ENCODE results near the genes OR4S2, OR5W2, OR10AG1, OR5T3, OR8H1, OR5M9, APLNR, SLC43A3 and ZDHHC5.

DNA sequence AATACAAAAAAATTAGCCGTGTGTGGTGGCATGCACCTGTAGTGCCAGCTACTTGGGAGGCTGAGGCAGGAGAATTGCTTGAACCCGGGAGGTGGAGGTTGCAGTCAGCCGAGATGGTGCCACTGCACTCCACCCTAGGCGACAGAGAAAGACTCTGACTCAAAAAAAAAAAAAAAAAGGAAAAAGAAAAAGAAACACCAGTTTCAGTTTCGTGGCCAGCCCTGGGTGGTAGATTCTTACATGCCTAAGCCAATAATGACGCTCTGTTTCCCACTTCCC, 30.1 kb upstream of the PTPRJ start:
- PRO-cap = bidirectional peak, plus-strand start outside the sequence, minus-strand start at position 156 of the sequence

DNA sequence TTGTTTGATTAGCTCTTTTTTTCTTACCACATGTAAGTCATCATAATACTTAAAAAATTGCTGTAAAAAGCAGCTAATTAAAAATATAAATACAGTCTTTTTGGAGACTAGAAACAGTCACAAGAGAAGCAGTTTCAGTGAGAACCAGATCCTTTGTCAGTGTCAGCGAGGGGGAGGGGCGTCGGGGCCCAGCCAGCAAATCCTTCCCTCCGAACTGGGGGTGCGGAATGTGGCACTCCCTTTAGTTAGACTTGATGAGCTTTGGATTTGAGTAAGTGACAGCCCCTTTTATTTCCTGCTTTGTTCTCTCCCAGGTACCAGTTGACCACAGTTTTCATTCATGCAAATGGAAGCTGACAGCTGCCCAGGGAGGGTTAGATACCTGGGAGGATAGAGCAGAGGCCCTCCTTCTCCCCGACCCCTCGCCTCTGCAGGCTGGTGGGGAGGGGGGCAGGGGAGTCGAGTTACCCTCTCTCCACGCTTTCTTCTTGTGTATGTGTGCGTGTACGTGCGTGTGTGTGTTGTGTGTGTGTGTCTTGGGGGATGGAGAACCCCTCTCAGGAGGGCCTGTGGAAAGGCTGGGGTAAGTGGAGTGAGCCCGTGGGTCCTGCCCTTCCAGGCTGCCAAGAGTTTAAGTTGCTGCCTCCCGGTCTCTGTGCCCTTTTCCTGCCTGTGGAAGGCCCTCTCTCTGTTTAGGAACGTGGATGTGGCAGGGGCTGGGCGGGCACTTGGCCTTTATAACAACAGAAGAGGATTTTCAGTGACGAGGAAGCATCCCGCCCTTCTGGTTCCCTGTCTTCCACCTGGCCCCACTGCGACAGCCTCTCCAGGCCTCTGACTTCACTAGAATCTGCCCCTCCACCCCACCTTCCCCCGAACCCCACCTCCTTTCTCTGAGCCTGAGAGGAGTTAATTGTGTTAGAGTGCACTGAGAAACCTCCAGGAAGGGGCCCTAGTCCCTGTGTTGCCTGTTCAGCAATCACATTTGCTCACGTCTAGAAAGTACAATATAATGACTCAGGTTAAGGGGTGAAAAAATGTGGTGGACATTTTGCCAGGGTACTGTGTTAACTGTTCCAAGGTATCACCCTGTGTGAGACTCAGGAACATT, 38.5 kb downstream of the PTPRJ start:
- PRO-cap = no peak

GRCh38 chr11:48043223-48043612, 62.9 kb downstream of the PTPRJ start:
- PRO-cap = no peak

GRCh38 chr11:55647909-55648534, at the start of gene OR4S2:
Gene OR4S2, plus strand, starts transcription at chr11:55648327.
- PRO-cap = no peak

DNA sequence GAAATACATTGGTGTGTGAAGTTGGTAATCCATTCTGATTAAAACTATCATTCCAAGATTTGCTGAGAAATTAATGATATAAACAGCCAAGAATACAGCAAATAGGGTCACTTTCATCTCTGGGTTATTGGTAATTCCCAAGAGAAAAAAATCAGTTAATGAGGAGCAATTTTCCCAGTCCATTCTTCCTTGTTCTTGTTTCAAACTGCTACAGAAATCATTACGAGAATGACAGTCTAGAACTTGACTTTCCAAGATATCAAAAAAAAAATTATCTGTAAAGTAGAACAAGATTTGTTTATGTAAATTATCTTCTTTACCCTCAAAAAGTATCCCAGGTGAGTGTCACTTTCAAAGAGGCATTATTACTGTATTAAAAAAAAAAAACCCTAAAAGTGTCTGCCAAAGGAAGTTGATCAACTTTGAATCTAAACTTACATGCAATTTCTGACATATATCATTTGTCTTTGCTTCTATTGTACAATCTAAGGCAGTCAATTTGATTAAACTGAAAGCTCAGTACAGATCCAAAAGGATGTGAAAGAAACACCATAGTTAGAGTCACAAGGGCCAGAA, at the start of gene OR5W2:
TSS of gene OR5W2 (minus strand) at position 183 of the 576 bp plus-strand sequence.
- PRO-cap = no peak

DNA sequence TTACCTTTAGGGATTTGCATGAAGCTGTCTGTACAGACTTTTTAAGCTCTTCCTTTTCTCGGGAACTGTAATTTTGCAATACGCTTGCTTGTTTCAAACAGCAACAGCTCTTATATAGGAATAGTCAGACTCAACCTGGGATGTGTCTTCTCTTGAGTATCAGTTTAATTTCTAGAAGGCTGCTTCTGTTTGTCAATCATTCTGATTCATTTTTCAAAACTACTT, at the start of gene OR10AG1:
TSS of gene OR10AG1 (minus strand) at position 58 of the 225 bp plus-strand sequence.
- PRO-cap = no peak

DNA sequence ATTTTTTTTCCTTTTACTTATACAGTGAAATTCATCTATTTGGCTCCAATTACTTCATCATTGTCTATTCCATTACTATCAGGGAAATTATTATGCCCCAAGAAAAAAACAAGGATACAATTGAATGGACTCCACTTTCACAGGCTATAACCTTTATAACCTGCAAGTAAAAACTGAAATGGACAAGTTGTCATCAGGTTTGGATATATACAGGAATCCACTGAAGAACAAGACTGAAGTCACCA, at the start of gene OR5T3:
TSS of gene OR5T3 (plus strand) at position 179 of the 245 bp plus-strand sequence.
- PRO-cap = no peak

DNA sequence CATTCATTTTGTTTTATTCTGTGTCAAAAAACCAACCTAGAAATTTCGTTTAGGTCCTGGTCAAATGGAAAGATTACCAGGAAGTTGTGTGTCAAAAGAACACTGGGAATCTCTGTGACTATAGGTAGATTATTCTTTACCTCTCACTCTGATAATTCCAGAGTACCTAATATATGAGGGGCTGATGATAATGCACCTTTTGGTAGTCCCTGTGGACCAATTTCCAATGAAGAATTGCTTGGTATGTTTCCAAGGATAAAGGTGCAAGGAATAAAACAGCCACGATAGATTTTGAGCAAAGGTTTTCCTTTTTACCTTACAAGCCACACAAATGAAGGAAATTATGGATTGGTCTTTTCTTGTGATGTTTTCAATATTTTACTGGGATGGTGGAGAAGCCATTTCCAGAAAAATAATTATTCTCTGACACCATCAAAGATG, at the start of gene OR8H1:
TSS of gene OR8H1 (minus strand) at position 134 of the 441 bp plus-strand sequence.
- PRO-cap = no peak

- PRO-cap = no peak
These were observed at the start of gene OR5M9 for GRCh38 chr11:56463307-56463642. Gene OR5M9, minus strand, starts transcription at chr11:56463401.

- PRO-cap = no peak
These were observed 78.7 kb upstream of the OR5AK2 start for GRCh38 chr11:56909881-56910634.

- PRO-cap = no peak
These were observed 23.7 kb downstream of the APLNR start for GRCh38 chr11:57213070-57214065.

- PRO-cap = unidirectional peak, minus-strand start at chr11:57237225; unidirectional peak, minus-strand start at chr11:57237245; unidirectional peak, minus-strand start at chr11:57237292
These were observed at the start of gene APLNR for GRCh38 chr11:57237072-57237856. Gene APLNR, minus strand, starts transcription at chr11:57237250.

GRCh38 chr11:57313400-57314049, 11.2 kb downstream of the TNKS1BP1 start:
- PRO-cap = no peak

- PRO-cap = no peak
These were observed 7.9 kb downstream of the TNKS1BP1 start for GRCh38 chr11:57316529-57317591.

DNA sequence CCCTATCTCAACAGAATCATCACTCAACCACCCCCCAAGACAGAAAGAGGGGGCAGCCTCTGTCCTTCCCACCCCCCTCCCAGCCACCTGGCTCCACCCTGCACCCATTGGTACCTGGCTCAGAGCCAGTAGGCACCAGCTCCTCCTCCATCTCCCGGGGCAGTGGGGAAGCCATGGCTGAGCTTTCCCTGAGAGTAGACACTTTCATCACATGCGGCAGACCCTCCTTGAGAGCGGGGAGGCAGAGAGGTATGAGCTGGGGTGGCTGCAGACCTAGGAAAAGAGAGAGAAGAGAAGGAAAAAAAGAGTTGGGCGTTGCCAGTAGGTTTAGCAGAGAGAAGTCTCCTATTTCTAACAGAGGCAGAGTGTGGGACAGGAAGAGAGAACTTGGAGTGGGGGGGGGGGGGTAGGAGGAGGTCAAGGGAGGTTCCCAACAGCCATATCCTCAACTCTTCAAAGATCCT, 3.0 kb downstream of the TNKS1BP1 start:
- PRO-cap = no peak

GRCh38 chr11:57426369-57427336, at the start of gene SLC43A3:
Gene SLC43A3, minus strand, starts transcription at chr11:57427121.
- PRO-cap = bidirectional peak, plus-strand start at chr11:57427219, minus-strand start at chr11:57427148

DNA sequence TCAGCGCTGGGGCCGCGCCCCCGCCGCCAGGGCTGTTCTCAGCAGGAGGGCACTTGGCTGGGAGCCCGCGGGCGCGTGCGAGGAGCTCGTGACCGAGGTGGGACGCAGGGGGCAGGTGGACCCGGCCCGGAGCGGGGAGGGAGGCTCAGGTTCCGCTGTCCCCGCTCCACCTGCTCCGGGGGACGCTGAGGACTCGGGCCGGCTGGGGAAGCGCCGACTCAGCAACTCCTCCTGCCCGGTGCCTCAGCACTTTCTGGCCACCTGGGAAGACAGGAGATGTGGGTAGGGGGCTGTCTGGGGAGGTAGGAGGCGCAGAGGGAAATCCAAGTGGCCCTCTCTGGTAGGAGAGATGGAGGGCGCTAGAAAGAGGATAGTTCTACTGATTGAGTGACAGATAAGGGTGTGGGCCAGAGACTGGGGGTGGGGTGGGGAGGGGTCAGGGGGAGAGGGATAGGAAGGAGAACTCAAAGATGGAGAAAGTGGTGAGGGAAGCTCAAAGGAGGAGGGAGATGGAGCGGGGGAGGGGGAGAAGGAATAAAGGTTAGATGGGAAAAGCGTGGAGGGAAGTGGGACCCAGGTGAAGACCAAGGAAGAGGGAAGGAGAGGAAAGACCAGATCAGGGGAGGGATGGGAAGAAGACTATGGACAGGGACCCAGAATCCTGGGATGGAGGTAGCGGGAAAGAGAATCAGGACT, 839 bp downstream of the RTN4RL2 start:
- PRO-cap = no peak

- PRO-cap = no peak
These were observed 23.9 kb downstream of the SLC43A1 start for GRCh38 chr11:57491515-57492159.

DNA sequence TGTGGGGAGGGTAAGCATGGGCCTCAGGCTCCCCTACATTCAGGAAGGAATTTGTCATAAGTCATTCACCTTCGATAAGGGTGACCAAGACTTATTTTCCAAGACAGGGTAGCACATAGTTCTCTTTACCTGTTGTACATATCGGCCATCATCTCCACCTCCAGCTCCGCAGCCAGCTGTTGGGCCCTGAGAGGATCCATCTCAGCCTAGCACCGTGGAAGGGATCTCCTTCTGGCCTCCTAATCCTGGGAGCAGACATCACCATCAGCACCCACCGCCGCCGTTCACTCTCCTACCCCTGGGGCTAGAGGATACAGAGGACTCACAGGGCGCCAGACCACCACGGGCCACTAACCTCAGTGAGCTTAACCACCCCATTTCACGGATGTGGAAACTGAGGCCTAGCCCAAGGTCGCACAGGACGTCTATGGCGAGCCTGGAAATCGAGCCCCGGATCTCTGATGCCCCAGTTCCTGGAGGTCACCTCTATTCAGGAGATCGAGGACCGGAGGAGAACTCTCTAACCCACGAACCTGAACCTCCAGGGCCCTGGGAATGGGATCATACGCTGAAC, 477 bp downstream of the TIMM10 start:
- PRO-cap = no peak

DNA sequence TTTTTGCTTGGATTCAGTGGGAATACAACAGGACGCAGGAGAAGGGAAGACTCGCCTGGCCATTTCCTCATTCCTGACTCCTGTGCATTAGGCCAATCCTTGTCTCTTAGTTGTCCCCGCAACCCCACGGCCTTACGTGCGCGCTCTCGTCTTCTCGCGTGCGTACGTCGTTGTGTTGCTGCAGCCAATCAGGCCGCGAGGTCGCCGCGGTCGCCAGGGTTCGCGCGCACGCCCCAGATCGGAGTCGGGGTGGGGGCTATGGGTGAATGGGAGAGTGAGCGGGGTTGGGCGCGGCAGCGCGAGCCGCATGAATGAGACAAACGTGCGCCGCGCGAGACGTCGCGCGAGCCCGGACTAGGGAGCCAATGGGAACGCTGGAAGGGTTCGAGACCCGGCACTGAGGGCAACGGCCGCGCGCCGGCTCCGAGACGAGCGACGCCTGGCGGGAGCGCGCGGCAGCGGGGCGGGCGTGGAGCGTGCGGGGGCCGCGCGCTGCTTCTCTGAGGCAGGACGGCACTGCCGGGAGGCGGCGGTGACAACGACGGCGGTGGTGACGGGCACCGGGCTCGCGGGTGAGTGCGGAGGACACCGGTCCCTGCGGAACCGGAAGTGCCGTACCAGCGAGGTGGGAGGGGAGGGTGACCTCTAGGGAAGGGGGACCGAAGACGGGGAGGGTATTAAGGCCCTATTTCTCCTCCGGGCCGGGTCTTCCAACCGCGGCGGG, at the start of gene ZDHHC5:
TSS of gene ZDHHC5 (plus strand) at position 499 of the 724 bp plus-strand sequence.
- PRO-cap = bidirectional peak, plus-strand start at position 259 of the sequence, minus-strand start at position 123 of the sequence; bidirectional peak, plus-strand start at position 470 of the sequence, minus-strand start at position 578 of the sequence